Hematopoietic multipotent progenitor cell (in vitro differentiated cells): ENCODE measurements around a stretch of chr2.

DNA sequence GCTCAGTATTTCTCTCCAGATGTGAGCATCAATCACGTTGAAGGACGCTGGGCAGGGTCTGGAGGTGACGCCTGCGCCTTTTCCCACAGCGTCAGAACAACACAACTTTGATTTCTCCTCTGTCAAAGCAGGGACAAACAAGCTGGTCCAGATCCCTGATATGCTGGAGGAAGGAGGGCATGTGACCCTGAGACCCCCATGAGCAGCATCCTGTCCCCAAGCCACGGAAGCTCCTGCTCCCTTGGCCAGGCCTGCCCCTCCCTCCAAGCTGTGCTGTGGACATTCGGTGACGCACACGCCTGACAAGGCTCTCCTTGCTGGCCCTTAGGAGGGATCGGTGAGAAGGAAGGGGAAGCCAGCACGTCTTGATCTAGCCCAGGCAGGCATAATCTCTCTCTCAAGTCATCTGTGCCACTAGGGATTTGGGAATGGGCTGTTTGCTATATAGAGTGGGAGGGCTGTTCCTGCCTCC is 11.3 kb downstream of the MLPH start:
- CAGE, long polyA plus RNA, result no peak

GRCh38 chr2:237500589-237501483 is 13.8 kb downstream of the MLPH start:
- CAGE, long polyA plus RNA, result no peak

DNA sequence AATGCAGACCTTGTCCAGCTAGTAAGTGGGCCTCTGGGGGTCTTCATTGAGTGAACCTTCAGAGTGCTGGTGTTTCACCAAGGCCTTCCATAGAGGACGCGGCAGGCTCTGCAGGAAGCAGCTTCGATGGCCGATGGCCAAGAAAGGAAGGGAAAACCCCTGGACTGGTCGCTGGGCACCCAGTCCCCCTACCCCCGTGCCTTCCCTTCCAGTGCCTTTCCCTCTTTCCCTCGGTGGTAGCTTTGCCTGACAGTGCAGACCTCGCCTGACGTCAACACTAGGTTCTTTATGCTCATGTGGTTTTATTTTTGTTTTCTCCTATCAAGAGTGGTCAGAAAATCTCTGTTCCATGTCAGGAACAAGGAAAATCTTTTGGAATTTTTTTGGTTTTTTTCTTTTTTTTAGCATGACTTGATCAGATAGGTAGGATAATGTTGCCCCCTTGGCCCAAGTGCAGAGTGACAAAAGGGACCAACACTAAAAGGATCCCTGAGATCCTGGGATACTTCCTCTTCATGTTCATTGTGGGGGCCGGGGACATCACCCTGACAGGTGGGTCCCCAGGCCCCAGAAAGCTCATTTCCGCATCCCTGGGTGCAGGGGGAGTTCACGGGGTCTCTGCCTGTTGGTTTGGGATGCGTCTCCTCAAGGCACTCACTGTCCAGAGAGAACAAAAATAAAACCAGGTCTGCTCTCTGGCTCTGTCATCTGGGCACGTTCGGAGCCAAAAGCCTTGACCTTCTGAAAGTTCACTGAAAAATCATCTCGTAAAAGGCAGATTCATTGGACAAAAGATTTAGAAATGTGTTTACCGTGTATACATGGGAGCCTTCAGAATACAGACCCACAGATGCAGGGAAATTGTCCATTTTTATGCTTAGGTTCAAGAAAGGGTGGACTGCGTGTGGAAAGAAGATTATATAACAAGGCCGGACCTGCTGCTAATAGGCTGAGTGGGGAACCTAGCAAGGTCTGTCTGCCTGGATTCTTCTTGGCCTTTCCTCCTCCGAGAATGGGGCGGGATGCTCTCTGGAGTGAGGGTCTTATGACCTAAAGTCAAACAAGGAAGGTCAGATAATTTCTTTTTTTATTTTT is 26.5 kb downstream of the MLPH start:
- CAGE, long polyA plus RNA, result no peak

DNA sequence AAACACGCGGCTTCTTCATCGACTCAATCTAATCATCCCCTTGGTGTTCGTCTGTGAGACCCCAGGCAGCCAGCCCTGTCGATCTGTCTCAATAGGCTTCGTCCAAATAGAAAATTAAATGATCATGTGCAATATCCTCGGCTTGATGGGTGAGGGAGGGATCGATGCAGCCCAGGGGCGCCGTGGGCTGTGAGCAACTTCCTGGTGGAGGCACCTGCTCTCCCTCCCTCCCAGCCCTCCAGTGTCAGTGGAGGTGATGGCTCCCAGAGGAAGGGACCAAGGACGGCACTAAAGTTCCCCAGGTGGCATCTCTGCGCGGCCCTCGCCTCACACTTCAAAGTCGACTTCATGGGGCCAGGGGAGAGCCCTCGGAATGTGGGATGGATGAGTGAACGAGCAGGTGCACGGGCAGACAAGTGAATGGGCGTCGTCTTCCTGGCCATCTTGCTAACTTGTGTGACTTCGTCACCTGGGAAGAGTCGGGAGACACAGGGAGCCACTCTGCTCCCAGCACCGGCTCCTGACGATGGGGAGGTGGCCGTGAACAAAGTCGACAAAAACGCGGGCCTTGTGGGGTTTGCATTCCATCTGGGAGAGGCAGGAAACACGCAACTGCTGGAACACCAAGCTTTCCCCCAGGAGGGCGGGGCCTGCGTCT is 28.7 kb upstream of the PRLH start:
- CAGE, long polyA plus RNA, result no peak

DNA sequence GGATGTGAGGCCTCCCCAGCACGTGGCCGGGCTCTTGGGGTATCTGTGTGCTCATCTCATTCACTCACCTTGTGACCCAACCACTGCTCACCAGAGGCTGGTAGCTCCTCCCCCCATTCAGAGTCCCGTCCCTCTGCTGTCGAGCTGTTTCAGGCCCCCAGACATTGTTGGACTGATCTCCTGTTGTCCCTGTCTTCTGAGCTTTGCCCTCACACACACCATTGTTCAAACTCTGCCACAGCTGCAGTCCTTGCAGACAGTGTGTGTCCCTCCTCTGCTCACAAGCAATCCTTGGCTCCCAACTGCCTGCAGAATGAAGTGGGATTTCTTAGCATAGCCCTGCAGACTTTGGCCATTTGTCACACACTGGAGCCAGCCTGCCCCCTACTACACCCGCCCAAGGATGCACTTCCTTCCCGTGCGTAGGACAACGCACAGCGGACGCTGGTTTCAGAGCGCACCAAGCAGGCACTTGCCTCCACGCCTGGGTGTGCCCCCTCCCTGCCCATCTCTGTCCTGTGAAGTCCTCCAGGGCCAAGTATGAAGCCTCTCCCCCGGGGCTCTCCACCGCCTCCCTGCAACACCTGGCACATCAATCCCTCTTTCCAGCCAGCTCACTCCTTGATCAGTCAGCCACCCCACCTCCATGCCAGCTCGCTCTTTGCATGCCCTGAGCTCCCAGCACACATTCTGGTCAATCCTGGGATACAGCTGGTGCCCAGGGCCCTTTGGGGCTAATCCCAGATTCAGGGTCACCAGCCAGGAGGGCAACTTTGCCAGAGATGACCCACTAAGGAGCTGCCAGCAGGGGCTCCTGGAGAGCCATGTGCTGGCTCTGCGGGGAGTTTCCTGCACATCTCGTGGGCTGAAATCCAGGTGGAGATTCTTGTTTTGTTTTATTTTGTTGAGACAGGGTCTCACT is 16.5 kb upstream of the PRLH start:
- CAGE, long polyA plus RNA, result no peak

DNA sequence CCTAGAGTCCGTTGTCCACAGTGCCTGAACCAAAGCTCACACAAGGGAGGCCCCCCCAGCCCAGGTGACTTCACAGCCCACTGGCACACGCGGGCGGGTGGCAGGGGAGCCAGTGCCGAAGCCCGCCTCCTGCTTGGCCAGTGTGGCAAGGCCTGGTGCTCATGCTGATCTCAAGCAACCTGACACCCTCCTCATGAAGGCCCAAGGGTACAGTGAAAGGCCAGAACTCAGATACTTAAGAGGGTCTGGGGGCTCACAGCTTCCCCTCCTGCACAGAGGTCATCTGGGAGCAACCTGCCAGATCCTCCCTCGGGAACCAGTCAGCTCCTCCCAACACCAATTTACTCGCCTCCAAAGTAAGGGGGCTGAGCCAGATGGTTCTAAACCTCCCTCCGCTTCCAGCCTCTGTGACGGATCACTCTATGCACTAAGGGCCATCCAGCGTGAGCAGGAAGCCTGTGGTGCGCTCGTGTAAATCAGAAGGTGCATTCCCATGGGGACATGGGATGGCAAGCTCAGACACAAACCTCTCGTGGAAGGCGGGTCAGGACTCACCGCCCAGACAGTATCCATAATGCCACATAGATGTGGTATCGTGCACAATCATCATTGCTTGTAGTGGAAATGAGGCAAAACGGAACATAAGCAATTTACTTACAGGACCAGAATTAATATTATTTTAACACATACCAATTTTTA is 3.3 kb upstream of the RAB17 start:
- CAGE, long polyA plus RNA, result no peak

DNA sequence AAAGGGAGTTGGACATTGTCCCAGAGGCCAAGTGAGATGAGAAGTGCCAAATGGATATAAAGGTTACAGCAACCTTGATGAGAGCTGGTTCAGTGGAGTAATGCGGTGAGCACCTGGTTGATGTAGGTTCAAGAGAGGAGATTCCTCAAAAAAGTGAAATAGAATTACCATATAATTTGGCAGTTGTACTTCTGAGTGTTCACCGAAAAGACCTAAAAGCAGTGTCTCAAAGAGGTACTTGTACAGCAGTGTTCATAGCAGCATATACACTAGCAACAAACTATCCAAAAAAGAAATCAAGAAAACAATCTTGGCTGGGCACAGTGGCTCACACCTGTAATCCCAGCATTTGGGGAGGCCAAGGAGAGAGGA is 25.0 kb downstream of the LRRFIP1 start:
- CAGE, long polyA plus RNA, result no peak

- CAGE, long polyA plus RNA, result no peak
These were observed 33.1 kb downstream of the LRRFIP1 start for GRCh38 chr2:237660547-237660884.

GRCh38 chr2:237663303-237664011 is 36.1 kb downstream of the LRRFIP1 start:
- CAGE, long polyA plus RNA, result no peak

DNA sequence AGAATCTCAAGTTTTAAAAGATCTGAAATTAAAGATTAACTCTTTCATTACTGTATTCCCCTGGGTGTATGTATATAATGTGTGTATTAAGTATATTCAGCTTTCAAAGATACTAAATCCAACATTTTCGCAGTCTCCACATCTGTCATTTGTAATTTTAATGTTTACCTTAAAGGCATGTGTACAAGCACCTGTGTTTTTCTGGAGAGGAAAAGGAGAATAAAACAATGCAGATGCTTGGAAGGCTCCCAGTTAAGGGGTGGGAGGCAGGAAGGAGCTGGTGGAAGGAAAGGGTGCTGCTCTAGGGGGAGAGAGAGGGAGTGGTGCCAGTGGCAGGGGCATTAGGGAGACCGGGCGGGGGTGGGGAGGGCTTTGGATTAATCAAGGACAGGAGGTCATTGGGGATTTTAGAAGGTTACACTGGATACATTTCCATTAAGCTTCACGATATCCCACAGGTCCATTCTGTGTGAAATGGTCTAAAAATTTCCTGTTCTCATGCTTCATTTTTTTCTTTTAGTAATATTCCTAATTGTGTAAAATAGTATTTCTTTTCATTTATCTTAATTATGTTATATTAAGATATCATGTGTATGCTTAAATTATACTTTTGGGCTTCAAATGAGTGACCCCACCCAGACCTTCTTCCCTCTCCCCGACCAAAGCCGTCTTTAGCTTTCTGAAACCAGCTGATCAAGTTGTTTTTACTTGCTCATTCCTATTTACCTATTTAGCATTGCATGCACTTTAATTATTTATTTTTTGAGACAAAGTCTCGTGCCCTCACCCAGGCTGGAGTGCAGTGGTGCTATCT is 70.2 kb upstream of the RBM44 start:
- CAGE, long polyA plus RNA, result no peak

DNA sequence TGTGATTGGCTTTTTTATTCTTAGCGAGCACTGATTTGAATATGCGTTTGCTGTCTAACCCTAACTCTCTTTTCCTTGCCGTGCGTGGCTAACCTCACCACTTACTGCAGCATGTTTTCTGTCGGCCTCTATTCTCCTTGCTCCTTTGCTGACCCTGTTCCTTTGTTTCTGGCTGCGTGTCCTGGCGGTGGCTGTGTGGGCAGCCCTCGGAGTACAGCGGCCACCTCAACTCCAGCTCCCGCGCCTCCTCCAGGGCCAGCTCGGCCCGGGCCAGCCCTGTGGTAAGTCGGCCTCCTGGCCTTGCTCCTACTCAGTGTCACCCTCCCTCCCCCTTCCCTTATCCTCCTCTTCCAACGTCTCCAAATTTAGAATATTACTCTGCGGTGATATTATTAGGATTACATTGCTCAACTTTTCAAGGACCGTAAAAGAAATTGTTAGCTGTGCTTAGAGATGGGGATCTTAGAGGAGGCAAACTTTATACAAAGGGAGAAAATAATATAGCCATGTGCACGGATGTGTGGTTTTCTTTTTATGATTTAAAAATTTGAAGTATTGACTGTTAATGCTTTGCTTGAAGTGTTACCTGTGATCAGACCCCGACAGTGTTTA is 59.4 kb upstream of the RBM44 start:
- CAGE, long polyA plus RNA, result no peak

DNA sequence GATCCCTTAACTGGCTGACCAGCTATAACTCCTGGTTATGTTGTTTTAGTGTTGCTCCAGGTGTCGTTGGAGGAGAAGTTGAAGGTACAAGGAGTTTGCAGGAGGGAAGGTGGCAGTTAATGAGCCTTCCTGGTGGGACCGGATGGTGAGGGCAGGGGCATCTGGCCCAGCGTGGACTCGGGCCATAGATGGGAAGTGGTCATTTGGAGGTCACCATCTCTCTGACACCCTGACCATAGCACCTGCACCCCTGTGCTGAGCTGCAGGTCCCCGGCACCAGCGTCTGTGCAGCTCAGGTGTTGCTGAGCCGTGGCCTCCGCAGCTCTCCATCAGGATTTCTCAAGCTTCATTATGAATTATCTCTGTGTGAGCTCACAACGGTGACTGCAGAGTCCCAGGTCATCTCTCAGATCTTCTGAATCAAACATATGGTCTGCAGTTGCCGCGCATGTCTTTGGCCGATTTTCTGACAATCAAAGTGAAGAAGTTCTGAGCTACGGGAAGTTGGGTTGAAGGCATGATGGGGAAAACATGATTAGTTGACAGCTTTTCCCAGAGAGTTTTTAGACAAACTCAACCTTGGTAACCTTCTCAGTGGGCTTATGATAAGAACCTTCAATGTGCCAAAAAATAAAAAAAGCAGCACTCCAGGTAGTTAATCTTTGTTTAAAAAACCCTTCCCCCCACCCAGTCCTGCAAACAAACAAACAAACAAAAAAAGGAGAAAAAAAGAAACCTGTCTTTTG is 51.2 kb upstream of the RBM44 start:
- CAGE, long polyA plus RNA, result no peak

DNA sequence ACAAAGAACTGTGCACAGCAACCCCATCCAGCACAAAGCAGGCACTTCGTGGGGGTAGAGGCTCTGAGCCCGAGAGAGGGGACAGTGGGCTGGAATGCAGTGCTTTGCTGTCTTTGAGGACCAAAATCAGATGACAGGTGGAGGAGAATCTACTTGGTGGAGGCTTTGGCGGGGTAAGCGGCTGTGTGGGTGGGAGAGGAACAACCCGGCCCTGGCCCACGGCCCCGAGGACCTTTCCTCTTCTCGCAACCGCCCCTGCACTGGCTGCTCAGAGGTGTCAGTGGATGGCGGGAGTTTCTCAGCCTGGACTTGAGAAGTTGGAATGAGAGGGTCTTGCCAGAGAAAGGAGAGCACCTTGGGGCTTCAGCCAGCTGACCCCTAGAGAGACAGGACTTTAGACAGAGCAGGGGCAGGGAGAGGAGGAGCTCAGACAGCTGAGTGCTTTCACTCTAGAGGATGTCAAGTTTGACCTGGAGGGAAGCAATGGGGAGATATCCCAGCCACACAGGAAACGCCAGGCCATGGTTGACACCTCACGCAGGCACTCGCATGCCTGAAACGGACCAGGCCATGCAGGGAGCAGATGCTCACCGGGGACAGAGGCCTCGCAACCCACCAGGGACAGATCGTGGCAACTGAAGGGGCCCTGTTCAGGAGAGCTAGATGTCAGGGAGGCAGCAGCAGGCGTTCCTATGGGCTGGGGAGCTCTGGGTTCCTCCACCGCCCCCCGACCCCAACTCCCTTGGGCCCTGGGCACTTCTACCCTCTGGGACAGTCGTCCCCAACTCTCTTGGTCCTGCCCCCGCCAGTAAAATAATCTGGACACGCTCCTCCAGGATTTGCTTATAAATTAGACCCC is 11.7 kb downstream of the RAMP1 start:
- CAGE, long polyA plus RNA, result no peak

DNA sequence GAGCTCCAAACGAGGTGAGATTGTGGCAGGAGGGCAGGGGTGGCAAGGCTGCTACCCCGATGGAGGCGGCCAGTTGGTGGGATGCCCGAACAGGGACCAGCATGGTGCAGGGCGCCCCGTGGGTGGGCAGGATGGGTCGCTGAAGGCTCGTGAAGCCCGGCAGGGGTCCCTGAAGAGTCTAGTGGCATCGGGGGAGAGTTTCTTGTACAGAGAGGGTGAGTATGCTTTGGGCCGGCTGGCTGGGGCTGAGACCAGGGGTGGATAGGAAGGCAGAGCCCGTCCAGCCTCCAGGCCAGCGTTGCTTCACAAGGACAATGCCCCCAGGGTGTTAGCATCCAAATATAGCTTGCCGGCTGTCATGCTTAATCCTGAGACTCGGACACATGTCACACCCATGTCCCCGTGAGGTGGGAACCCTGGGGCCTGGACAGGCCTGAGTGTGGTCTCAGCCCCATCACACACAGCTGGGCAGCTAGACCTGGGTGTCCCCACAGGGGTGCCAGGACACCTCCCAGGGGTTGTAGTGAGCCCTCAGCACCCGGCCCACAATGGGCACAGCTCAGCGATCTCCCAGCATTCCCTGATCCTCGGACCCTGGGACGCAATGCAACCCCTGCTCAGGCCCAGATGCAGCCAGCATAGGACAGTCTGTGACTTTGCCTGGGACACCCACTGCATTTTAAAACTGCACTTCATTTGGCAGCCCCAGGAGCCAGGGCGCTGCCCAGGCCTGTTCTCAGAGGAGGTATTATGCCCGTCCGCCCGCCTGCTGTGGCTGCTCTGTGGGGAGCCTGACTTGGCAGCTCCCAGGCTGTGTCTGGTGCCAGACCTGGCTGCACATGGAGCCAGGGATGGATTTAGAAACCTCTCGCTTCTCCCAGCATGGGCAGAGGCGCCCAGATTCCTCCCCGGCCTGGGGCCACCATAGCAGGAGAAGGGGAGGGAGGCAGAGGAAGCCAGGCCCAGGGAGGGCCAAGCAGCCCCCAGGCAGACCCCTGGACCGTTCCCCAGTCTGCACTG is 36.4 kb downstream of the RAMP1 start:
- CAGE, long polyA plus RNA, result no peak

- CAGE, long polyA plus RNA, result no peak
These were observed 39.1 kb downstream of the RAMP1 start for GRCh38 chr2:237898367-237899179.

- CAGE, long polyA plus RNA, result no peak
These were observed 17.0 kb downstream of the ERFE start for GRCh38 chr2:238175504-238176382.

- CAGE, long polyA plus RNA, result no peak
These were observed 23.7 kb upstream of the HES6 start for GRCh38 chr2:238263224-238264158.

DNA sequence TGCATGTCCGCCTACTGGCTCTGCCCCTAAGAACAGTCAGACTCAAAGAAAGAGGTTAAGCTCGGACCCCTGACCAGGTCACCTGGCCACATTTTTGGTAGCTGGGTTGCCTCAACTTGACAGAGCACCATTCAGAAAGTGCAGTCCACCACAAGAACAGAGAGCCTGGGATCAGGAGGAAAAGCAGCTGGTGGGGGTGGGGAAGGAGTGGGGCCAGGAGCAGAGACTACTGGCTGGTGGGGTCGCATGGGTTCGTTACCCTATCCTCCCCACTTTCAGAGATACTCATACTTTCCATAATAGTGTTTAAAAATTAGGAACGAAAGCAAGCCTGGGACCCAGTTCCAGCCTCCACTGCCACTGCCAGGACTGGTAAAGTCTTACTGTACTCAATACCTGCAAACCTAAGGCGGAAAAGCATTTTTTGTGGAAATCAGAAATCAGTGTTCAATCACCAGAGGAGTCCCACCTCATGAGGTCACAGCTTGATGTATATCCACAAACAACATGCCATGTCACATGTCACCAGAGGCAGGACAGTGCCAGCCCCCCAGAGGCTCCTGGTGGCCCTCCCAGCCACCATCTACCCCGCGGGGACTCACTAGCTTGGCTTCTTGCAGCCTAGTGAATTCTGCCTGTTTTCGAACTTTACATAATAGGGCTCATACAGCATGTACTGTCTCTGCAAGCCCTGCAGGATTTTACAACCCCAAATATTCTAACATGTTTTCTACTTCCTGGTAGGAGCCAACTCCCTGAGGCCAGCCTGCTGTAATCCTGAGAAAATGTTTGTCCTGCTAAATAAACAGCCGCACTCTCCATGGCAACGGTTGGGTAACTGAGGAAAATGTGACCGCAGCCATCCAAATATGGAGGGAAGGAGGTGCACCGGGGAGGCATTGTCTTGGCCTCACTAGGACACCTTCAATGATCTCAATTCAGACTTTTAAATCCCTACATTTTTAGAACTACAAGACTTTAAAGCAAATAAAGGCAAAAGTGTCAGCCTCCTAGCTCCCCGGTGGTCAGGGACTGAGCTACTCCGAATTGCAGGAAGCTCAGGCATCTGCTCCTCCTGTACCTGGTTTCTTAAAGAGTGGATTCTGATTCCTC is 2.9 kb downstream of the PER2 start:
- CAGE, long polyA plus RNA, result no peak

DNA sequence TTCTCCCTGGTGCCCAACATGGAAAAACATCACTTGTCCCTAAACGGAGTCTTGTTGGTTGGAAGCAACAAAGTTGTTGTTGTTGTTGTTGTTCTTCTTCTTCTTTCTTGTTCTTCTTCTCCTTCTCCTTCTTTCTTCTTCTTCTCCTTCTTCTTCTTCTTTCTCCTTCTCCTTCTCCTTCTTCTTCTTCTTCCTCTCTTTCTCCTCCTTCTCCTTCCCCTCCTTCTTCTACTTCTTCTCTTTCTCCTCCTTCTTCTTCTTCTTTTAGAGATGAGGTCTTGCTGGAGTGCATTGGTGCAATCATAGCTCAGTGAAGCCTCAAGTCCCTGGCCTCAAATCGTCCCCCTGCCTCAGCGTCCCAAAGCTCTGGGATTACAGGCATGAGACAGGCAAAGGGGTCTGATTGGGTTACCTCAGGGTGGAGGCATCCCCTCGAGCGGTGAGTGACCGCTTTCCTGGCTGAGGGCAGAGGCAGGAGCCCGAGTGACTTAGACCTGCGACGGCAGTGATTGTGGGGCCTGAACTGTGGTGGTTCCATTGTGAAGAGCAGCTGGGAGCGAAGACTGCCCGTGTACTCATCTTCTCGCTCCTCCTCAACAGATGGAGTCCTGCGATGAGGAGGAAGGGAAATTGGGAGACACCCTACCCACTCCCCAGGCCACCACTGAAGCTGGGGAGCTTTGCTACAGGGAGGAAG is 6.9 kb upstream of the PER2 start:
- CAGE, long polyA plus RNA, result no peak

DNA sequence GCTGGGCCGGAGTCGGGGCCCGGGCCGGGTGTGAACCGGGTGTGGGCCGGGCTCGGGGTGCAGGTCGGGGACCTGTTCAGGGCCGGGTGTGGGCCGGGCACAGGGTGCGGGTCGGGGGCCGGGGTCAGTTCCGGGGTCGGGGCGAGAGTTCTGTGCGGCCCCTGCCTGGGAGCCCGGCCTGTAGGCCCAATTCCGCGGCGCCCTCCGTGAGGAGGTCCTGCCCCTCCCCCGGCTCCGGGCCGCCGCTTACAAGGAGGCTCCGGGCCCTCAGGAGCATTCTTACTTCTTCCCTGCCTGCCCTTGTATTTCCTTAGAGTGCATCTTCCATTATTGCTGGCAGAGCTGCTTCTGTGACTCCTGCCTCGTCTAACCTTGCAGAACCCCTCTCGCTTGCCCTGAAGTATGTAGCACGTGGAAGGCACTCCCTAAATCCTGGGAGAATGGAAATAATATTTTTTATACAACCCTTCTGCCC is 632 bp downstream of the TRAF3IP1 start:
- CAGE, long polyA plus RNA, result no peak